ENCODE data around the genes SP110 and SP140.

- PRO-cap = no peak
CAGE:
- cytosol, long polyA minus RNA = no peak
- cytosol, long polyA plus RNA = no peak
- long polyA plus RNA = no peak
- nucleus, long polyA minus RNA = no peak
- nucleus, long polyA plus RNA = no peak
Observed at GRCh38 chr2:229080071-229080722, 190.9 kb downstream of the PID1 start.

DNA sequence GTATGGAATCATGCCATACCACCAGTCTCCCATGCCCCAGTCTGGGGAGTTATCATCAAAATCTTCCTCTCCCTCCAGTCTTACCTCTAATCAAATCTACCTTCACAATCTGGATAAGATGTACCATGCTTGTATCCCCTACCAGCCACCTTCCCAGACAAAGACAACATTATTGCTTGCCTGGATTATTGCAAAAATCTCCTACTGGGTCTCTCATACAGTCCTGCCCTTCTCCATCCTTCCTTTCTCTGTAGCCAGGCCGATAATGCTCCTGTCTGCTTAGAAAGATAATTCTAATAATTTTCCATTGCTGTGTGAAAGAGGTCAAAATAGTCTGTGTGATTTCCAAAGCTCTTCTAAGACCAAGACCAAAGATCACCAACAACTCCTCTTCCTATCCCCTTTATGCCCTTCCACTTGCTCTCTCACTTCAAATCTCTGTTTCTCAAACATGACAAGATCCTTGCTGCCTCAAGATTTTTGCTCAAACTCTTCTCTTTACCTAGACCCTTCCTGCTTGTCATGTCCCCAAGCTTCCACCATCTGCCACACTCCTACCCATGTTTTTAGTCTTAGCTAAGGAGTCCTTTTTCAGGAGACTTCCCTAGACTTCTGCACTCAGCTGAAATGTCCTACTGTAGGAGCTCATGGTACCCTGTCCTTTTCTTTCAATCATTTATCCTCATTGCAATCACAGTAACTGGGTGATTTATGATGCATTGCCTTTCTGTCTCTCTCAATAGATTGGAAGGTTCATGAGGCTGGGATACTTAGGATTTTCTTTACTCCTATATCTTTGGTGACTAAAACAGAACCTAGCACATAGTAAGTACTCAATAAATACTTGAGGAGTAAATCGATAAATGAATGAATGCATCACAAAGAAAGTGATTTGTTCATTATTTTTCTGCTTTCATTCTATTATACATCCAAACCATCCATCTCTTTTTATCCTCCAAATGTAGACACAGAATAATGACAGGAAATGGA lies 153.5 kb downstream of the PID1 start:
- PRO-cap = no peak
CAGE:
- cytosol, long polyA minus RNA = no peak
- cytosol, long polyA plus RNA = no peak
- long polyA plus RNA = no peak
- nucleus, long polyA minus RNA = no peak
- nucleus, long polyA plus RNA = no peak

DNA sequence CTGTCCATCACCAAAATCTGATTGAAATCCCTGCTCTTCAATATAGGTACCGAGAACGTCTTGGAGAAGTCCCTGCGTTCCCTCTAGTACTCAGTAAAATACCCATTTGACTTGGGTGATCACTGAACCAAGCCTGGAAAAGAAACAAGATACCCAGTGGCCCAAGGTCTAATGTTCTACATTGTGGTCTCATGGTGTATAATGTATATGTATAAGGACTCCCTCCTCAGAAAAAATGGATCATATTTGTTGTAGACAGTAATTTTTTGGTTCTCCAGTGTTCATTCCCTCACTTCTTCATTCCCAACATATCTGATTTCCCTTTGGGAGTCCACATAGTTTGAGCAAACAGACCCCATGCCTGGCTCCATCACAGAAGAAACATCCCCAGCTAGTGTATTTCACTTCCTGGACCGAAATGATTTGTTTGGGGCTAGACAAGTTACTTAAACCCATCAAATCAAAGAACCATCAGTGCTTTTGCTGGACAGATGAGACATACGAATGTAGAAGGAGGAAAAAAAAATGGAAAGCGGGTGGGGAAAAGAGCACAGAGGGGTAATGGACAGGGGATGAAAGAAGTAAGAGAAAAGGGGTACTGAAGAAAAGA lies 132.6 kb downstream of the PID1 start:
- PRO-cap = no peak
CAGE:
- cytosol, long polyA minus RNA = no peak
- cytosol, long polyA plus RNA = no peak
- long polyA plus RNA = no peak
- nucleus, long polyA minus RNA = no peak
- nucleus, long polyA plus RNA = no peak

- PRO-cap = no peak
CAGE:
- cytosol, long polyA minus RNA = no peak
- cytosol, long polyA plus RNA = no peak
- long polyA plus RNA = no peak
- nucleus, long polyA minus RNA = no peak
- nucleus, long polyA plus RNA = no peak
Observed at GRCh38 chr2:229154502-229155031, 116.5 kb downstream of the PID1 start.

GRCh38 chr2:229159937-229160333 lies 111.2 kb downstream of the PID1 start:
- PRO-cap = no peak
CAGE:
- cytosol, long polyA minus RNA = no peak
- cytosol, long polyA plus RNA = no peak
- long polyA plus RNA = no peak
- nucleus, long polyA minus RNA = no peak
- nucleus, long polyA plus RNA = no peak

GRCh38 chr2:229201257-229201940 lies 69.7 kb downstream of the PID1 start:
- PRO-cap = no peak
CAGE:
- cytosol, long polyA minus RNA = no peak
- cytosol, long polyA plus RNA = no peak
- long polyA plus RNA = no peak
- nucleus, long polyA minus RNA = no peak
- nucleus, long polyA plus RNA = no peak

DNA sequence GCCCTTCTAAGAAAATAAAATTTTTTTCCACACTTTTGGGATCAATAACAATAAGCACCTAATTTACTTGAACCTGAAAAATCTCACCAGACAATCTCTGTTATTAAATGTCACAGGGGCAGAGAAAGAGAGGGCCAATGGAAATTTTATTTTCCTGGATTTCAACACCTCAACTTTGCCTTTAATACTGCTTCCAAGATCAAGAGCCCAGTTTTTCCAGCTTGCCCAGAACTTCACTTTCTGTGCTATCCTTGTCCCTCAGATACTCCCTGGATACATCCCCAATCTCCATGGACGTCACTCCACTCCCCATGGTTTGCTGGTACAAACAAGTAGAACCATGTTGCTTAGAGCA lies 29.2 kb upstream of the PID1 start:
- PRO-cap = no peak
CAGE:
- cytosol, long polyA minus RNA = no peak
- cytosol, long polyA plus RNA = no peak
- long polyA plus RNA = no peak
- nucleus, long polyA minus RNA = no peak
- nucleus, long polyA plus RNA = no peak

- PRO-cap = no peak
CAGE:
- cytosol, long polyA minus RNA = no peak
- cytosol, long polyA plus RNA = no peak
- long polyA plus RNA = no peak
- nucleus, long polyA minus RNA = no peak
- nucleus, long polyA plus RNA = no peak
Observed at GRCh38 chr2:229391959-229392528, 121.0 kb upstream of the PID1 start.

- PRO-cap = no peak
CAGE:
- cytosol, long polyA minus RNA = no peak
- cytosol, long polyA plus RNA = no peak
- long polyA plus RNA = no peak
- nucleus, long polyA minus RNA = no peak
- nucleus, long polyA plus RNA = no peak
Observed at GRCh38 chr2:229407053-229407626, 136.1 kb upstream of the PID1 start.

DNA sequence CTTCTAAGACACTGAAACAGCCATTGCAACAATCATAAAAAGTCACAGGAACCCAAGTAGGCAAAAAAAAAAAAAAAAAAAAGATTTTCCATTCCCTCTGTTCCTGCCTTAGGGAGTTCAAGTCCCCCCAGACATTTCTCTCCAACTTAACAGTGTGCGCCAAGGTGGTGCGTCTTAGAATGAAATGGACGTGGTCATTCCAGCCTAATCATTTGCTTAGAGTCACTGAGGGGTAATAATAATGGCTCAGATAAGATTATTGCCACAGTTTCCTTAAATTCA lies 171.7 kb downstream of the DNER start:
- PRO-cap = no peak
CAGE:
- cytosol, long polyA minus RNA = no peak
- cytosol, long polyA plus RNA = no peak
- long polyA plus RNA = no peak
- nucleus, long polyA minus RNA = no peak
- nucleus, long polyA plus RNA = no peak

DNA sequence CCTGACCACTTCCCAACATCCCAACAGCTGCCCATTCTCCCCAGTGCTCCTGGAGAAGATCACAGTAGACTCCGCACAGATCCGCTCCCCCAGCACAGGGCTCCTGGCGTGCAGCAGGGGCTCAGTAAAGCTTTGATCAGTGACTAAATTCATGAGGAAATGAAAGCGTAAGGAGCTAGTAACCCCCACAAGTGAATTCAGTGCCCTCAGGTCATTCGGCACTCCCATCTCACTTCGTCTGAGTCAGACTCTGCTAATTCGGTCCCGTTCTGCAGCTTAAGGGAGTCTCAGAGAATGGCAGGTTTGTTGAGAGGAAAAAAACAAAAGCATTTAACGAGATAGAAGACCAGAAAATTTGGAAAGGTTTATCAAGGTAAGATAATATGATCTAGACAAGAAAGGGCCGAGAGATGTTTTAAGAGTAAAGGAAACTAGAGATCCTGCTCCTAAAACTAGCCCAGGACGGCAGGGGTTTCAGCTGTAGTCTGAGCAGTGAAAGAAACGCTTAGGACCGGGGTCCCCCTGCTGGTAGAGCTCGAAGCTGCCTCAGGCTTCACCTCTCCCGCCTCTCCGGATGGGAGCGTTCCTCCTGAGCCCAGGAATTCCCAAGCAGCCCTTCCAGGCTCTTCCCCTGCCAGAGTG lies 127.5 kb downstream of the DNER start:
- PRO-cap = no peak
CAGE:
- cytosol, long polyA minus RNA = no peak
- cytosol, long polyA plus RNA = no peak
- long polyA plus RNA = no peak
- nucleus, long polyA minus RNA = no peak
- nucleus, long polyA plus RNA = no peak

- PRO-cap = no peak
CAGE:
- cytosol, long polyA minus RNA = no peak
- cytosol, long polyA plus RNA = no peak
- long polyA plus RNA = no peak
- nucleus, long polyA minus RNA = no peak
- nucleus, long polyA plus RNA = no peak
Observed at GRCh38 chr2:229752765-229753400, 38.5 kb upstream of the DNER start.

GRCh38 chr2:229980692-229981356 lies 58.5 kb downstream of the FBXO36 start:
- PRO-cap = no peak
CAGE:
- cytosol, long polyA minus RNA = no peak
- cytosol, long polyA plus RNA = no peak
- long polyA plus RNA = no peak
- nucleus, long polyA minus RNA = no peak
- nucleus, long polyA plus RNA = no peak

DNA sequence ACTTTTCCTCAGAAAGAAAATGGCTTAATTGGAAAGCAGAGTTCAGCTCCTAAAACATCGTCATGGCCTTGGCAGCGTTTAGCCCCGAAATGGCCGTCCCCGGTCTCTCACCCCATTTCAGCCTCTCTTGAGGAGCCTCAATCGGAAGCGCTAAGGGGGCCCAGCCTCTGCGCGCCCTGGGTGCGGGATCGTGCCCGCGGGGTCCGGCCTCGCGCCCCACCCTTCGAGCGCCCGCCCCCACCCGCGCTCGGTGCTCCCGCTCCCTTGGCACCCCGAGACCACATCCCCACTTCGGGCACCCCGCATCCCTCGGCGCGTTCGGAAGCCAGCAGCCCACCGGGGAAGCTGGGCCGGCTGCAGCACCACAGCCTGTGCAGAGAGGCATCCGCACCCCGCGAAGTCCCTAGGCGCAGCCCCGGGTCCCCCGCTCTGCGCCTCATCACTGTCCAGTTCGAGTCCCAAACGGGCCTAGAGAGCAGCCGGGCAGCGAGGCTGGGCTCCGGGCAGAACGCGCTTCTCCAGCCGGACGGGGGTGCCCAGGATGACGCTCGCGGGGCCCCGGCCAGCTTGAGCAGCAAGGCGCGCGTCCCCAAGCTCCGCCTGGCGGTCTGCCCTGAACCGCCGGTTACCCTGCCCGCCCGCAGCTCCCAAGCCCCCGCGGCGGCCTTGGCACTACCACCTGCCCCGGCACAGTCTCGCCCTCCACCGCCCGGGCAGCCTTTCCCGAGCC lies 864 bp downstream of the SLC16A14 start:
- PRO-cap = no peak
CAGE:
- cytosol, long polyA minus RNA = no peak
- cytosol, long polyA plus RNA = no peak
- long polyA plus RNA = no peak
- nucleus, long polyA minus RNA = no peak
- nucleus, long polyA plus RNA = no peak

- PRO-cap = no peak
CAGE:
- cytosol, long polyA minus RNA = no peak
- cytosol, long polyA plus RNA = no peak
- long polyA plus RNA = no peak
- nucleus, long polyA minus RNA = no peak
- nucleus, long polyA plus RNA = no peak
Observed at GRCh38 chr2:230142826-230143054, 74.0 kb upstream of the SLC16A14 start.

GRCh38 chr2:230166907-230167444 lies 52.8 kb downstream of the SP110 start:
- PRO-cap = no peak
CAGE:
- cytosol, long polyA minus RNA = no peak
- cytosol, long polyA plus RNA = no peak
- long polyA plus RNA = no peak
- nucleus, long polyA minus RNA = no peak
- nucleus, long polyA plus RNA = no peak

GRCh38 chr2:230202398-230203166 lies 17.2 kb downstream of the SP110 start:
- PRO-cap = no peak
CAGE:
- cytosol, long polyA minus RNA = no peak
- cytosol, long polyA plus RNA = no peak
- long polyA plus RNA = no peak
- nucleus, long polyA minus RNA = no peak
- nucleus, long polyA plus RNA = no peak

- PRO-cap = no peak
CAGE:
- cytosol, long polyA minus RNA = no peak
- cytosol, long polyA plus RNA = no peak
- long polyA plus RNA = no peak
- nucleus, long polyA minus RNA = no peak
- nucleus, long polyA plus RNA = no peak
Observed at GRCh38 chr2:230205049-230205574, 14.7 kb downstream of the SP110 start.

- PRO-cap = bidirectional peak, plus-strand start at chr2:230220052, minus-strand start at chr2:230220114
CAGE:
- cytosol, long polyA minus RNA = start-site peak on the minus strand at chr2:230219973-230219982, 23 reads
- cytosol, long polyA plus RNA = no peak
- long polyA plus RNA = start-site peak on the minus strand at chr2:230219948-230219992, 61 and 173 reads in 2 replicates
- nucleus, long polyA minus RNA = start-site peak on the minus strand at chr2:230219923-230219989, 187 reads
- nucleus, long polyA plus RNA = start-site peak on the minus strand at chr2:230219948-230219968, 39 and 22 reads in 2 replicates
Observed at GRCh38 chr2:230219436-230220424, at the start of gene SP110. Gene SP110 (minus strand): TSS chr2:230219984.

GRCh38 chr2:230225371-230226257 lies at the start of gene SP140:
Gene SP140 (plus strand): TSS chr2:230225736.
- PRO-cap = no peak
CAGE:
- cytosol, long polyA minus RNA = no peak
- cytosol, long polyA plus RNA = no peak
- long polyA plus RNA = no peak
- nucleus, long polyA minus RNA = no peak
- nucleus, long polyA plus RNA = no peak

Measured in endothelial cell of umbilical vein (primary cell).